Measurements from ENCODE around the gene SPATA31E1.

DNA sequence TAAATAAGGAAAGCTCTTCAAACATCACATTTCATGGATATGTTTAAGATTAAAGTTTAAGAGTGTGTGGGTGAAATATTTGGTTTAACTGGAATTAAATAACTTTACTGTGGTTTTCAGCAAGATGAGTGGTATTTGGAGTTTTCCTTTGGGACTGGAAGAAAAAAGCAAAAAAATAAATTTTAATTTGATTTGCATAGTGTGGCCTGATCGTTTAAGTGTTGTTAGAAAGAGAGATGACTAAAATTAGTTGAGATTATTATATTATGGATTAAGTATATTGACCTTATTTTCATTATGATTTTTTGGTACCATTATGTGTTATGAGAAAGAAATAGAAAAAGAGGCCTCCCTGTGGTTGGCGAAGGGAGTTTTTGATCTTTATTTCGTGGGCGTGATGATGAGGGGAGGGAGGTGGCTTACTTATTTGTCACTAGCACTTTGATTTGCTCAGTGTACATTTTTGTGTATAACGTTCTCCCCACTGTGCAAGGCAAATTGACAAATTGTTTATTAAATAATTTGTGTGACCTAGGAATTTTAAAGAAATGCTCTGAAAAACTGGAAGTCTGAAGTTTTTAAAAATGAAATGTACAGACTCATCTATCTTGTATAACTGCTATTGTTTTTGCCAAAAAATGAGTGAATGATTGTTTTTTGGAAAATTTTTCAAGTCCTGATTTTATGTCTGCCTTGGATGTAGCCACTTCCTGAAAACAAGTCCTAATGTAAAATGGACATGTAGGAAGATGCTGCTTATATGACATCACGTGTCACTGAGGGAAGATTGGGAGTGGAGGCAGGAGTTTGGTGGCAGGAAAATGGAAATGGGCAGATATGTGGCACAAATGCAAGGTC is 2.9 kb downstream of the DAPK1 start:
- PRO-cap: no peak

- PRO-cap: no peak
Measured at GRCh38 chr9:87518603-87519194, 21.0 kb downstream of the DAPK1 start.

GRCh38 chr9:87554190-87555378 is 56.9 kb downstream of the DAPK1 start:
- PRO-cap: no peak

DNA sequence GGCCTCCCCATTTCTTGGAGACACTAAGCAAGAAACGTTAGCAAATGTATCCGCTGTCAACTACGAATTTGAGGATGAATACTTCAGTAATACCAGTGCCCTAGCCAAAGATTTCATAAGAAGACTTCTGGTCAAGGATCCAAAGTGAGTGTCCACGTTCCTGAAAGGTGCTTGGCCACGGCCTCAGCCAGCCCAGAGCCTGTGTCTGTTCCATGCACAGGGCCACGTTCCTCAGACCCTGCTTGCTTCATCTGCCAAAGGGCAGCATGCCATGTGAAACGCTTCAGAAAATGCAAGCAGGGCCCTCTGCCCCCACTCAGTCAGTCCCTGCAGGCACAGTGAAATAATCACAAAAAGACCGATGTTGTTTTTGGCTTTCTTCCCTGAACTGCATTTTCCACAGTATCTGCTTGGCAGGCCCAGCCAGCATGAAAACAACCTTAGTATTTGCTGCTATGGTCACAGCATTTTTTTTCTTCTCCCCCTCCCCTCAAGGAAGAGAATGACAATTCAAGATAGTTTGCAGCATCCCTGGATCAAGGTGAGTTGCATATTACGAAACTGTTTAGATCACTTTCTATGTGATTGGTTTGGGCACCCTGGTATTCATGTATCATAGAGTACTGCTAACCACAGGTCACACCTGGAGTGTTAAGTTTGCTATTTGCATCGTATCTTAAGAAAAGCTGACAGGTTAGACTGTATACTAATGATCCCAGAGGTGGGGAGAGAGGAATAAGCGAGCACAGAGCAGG is 85.4 kb upstream of the CTSL start:
- PRO-cap: no peak

- PRO-cap: no peak
Measured at GRCh38 chr9:87709187-87709732, 16.7 kb upstream of the CTSL start.

- PRO-cap: no peak
Measured at GRCh38 chr9:87882433-87883032, at the start of gene SPATA31E1. TSS of gene SPATA31E1 (plus strand) at chr9:87882877.

- PRO-cap: no peak
Measured at GRCh38 chr9:88923536-88923811, 67.8 kb upstream of the S1PR3 start.

GRCh38 chr9:88997900-88998099 is 6.5 kb downstream of the S1PR3 start:
- PRO-cap: no peak

- PRO-cap: bidirectional peak, plus-strand start at chr9:89180598, minus-strand start at chr9:89180397
Measured at GRCh38 chr9:89180235-89181004, 1.8 kb upstream of the SHC3 start.

DNA sequence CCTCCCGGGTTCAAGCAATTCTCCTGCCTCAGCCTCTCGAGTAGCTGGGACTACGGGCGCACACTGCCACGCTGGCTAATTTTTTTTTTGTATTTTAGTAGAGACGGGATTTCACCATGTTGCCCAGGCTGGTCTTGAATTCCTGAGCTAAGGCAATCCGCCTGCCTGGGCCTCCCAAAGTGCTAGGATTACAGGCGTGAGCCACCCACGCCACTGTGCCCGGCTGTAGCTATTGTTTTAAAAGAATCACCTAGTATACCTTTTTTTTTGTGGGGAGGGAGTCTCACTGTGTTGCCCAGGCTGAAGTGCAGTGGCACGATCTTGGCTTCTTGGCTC is 10.9 kb downstream of the SECISBP2 start:
- PRO-cap: no peak

- PRO-cap: no peak
Measured at GRCh38 chr9:89363258-89364441, 45.4 kb downstream of the SECISBP2 start.

- PRO-cap: no peak
Measured at GRCh38 chr9:89386732-89387337, 68.5 kb downstream of the SECISBP2 start.

- PRO-cap: no peak
Measured at GRCh38 chr9:89408496-89409308, 89.2 kb downstream of the SEMA4D start.

DNA sequence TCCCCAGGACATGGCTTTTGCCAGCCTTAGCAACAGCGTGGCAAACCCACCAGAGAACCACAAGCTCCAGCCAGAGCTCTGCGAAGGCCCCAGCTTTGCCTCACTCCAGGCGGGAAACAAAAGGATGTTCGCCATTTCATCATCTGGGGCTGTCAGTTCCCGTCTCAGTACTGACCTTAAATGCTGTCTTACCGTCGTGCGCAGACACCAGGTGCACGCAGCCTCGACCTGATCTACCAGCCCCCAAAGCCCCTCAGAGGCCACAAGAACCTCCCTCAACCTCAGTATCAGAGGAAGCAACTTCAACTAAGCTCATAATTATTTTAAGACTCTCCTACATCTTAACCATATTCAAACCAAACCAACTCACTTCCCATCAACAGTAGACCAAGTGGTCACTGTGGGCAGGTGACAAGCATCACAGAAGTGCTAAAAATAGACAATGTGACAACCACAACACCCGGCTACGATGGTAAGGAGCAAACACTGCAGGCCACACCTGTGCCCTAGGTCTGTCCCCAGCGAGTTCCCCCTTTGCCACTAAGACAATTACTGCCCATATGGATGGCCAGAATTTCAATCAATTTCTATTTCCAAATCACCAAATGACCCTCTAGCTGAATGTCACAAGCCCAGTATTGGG is 71.3 kb downstream of the SEMA4D start:
- PRO-cap: no peak

DNA sequence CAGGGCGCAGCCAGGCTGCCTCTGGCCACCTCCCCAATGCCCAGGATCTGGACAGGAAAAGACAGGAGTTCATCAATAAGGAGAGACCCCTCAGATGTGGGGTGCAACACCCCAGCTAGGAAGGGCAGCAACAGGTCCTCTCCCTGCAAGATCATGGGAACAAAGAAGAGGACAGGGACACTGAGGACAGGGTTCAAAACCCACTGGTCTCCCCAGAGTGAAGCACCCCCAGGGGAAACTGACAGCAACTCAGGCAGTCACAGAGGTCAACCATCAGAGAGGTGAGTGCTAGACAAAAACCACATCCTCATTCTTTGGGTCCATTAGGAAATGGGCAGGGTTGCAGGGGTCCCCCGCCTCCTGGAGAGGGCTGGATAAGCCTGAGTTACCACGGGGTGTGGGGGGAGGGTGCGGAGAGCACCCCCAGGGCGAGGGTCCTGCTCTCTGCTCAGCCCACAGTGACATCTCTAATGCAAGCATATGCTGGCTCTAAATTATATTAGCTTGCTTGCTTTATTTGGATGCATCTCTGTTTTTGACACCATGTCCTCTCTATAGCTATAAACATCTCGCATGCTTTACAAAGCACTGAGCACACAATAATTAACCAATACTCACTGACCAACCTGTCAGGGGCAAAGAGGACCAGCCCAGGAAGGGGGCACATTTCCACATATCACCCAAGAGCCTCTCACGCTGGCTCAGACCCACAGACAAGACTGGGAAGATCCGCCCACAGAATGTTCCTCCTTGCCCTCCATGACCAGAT is 33.3 kb downstream of the SEMA4D start:
- PRO-cap: no peak

- PRO-cap: no peak
Measured at GRCh38 chr9:89536095-89536724, 38.3 kb upstream of the SEMA4D start.

DNA sequence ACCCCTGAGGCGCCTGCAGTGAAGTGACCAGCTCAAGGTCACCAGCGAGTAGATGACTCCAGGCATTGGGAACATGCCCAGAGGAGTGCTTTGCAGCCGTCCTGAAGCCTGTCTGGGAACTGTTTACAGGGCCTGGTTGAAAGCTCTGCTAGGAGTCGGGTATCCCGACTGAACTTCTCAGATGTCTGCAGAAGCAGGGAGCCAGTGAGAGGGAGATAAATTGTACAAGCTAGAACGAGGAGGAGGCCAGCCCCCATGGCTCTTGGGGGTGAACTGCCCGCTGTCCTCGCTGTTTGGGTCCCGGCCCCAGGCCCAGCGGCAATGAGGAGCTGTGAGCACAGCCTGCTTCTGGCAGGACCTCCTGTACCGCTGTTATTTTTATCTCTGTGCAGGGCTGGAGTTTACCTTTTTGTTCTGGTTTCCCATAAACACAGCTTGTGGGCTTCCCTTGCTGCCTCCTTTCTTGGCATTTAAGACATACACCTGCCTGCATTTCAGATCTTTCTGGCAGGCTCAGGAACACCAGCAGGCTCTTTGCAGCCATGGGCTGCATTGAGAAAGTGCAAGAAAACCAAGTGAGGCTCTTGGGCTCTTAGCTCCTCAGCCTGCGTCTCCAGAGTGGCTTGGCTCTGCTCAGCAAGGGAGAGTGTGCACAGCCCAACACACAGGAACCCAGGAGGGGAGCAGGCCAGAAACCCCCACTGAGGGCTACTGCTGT is 18.7 kb downstream of the GADD45G start:
- PRO-cap: no peak

GRCh38 chr9:89872762-89873368 is 268.1 kb downstream of the GADD45G start:
- PRO-cap: no peak

GRCh38 chr9:89969167-89969663 is 364.4 kb downstream of the GADD45G start:
- PRO-cap: no peak

- PRO-cap: no peak
Measured at GRCh38 chr9:90826190-90826788, 24.7 kb downstream of the SYK start.

All from Calu3 (cell line).